GM19240 (cell line): ENCODE measurements around the gene SLC2A7.

- RRBS: no CpG with 5 or more reads among the region's 6 CpGs
Measured at GRCh38 chr1:8587554-8588267, 229.7 kb downstream of the RERE start.

GRCh38 chr1:8629025-8630082 lies 188.1 kb downstream of the RERE start:
- RRBS: no CpG with 5 or more reads among the region's 9 CpGs

- RRBS: no CpG with 5 or more reads among the region's 5 CpGs
Measured at GRCh38 chr1:8663800-8664594, 153.4 kb downstream of the RERE start.

- RRBS: no CpG with 5 or more reads among the region's 10 CpGs
Measured at GRCh38 chr1:8789288-8790087, 28.0 kb downstream of the RERE start.

DNA sequence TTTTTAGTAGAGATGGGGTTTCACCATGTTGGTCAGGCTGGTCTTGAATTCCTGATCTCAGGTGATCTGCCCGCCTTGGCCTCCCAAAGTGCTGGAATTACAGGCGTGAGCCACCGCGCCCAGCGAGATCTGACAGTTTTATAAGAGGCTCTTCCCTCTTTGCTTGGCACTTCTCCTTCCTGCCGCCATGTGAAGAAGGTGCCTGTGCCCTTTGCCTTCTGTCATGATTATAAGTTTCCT lies 22.5 kb downstream of the ENO1 start:
- RRBS: no CpG with 5 or more reads among the region's 6 CpGs

DNA sequence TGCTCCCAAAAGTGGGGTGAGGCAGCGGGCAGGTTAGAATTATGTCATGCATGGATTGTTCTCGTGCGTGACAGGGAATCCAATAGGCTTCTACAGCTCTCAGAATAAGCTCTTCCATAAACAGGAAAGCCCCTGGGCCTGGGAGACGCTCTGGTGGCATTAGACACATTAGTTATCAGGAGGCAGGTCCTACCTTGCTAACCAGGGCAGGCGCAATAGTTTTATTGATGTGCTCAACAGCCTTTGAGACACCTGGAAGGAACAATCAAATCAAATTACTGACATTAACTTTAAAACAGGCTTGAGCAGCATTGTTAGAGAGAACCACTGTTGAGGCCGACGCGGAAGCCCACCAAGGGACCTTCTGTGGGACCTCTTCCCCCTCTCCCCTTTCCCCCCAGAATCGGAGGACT lies 8.2 kb downstream of the ENO1 start:
- RRBS: no CpG with 5 or more reads among the region's 9 CpGs

- RRBS: no CpG with 5 or more reads among the region's 13 CpGs
Measured at GRCh38 chr1:8955438-8955864, 9.8 kb downstream of the CA6 start.

GRCh38 chr1:9001992-9002547 lies 24.2 kb downstream of the SLC2A7 start:
- RRBS: no CpG with 5 or more reads among the region's 16 CpGs

DNA sequence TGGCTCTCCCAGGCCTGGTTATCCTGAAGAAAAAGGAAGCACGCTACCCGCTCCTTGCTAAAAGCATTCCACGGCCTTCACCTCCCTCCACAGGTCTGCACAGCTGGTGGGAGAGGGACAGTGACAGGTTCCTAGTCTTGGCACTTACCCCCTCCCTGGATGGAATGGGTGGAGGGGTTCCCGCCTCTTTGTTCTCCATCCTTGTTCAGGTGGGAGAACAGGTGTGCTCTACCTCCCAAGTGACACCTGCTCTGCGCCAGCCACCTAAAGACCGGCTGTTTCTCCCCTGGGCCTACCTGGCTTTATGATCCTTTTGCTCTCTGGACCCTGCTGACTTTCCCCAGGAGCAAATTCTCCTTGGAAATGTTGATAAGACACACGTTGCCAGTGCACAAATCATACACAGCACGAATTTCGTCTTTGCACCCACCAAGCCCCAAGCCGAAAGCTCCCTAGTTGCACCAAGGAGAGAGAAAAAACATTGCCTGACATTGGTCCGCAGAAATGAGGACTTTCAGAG lies at the start of gene SLC2A7:
TSS of gene SLC2A7 (minus strand) at position 277 of the 520 bp plus-strand sequence.
- RRBS: no CpG with 5 or more reads among the region's 11 CpGs

DNA sequence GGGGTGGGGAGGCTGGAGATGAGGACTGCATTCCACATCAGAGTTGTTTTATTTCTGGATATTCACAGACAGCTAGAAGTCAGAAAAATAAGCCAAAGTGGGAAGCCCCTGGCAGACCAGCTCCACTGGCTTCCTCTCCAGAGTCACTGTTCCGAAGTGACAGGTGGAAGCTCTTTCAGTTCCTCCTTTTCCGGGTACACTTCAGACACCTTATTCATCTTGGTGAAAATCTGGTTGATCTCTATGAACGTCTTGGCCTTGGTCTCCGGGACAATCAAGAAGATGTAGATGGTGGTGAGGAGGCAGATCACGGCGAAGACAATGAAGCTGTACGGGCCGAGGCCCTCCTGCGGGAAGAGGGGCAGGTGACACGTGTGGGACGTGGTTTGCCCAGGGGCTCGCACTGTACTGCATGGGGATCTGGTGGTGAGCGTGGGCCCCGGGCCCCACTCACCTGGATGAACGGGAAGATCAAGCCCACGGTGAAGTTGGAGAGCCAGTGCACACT lies 11.3 kb upstream of the SLC2A7 start:
- RRBS: 45% methylated on average over 2 of the region's 16 CpGs

- RRBS: 5% methylated on average over 10 of the region's 79 CpGs
Measured at GRCh38 chr1:9181819-9182701, 52.5 kb upstream of the H6PD start.

DNA sequence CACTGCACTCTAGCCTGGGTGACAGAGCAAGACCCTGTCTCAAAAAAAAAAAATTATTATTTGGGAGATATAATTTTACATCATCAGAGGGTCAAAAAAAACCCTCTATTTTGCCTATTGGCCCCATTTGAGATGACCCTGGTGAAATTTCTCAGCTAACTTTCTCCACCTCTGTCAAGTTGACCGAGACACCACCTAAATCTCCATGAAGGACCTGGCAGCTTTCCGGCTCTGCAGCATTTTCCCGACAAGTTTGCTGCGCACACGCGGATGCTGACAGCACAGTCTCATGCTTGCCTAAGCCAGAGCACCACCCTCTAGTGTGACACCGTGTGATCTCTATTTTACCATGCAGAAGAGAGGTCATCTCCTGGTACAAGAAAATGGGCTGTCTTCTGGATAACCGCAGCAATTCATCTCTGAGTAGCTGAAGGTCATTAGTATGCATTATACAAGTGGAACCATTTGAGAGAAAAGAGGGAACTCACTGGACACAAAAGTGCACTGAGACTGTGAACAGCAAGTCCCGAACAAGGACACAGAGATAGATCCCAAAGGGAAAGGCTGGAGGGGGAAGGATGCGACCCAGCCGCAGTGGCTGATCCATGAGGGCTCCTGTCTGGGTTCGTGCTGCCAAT lies 38.9 kb upstream of the H6PD start:
- RRBS: no CpG with 5 or more reads among the region's 12 CpGs

GRCh38 chr1:9249192-9250434 lies 15.0 kb downstream of the H6PD start:
- RRBS: no CpG with 5 or more reads among the region's 21 CpGs

DNA sequence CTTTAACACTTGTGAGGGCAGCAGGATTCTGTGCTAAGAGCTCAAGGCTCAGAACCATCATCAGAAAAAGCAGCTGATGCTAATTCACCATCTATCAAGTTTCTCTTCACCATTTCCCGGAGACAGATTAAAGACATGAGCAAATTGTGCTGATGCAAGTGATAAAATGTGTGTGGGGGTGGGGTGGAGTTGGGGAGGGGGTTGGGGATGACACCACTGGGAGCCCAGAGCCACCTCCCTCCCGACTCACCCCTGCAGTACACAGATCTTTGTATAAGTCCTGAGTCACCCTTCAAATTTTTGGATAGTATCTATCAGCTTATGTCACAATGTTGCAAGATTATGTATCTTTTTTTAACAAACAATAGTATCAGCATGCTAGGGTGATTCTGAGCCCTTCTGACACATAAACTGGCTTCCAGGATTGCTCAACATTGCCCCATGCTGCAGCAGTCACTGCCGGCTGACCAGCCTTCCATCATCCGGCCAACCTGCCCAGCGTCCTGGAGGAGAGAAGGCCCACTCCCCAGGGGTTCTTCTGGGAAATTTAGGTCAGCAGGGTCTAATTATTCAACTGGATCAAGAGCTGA lies 2.7 kb upstream of the SPSB1 start:
- RRBS: no CpG with 5 or more reads among the region's 5 CpGs

GRCh38 chr1:9295727-9296539 lies 3.2 kb downstream of the SPSB1 start:
- RRBS: no CpG with 5 or more reads among the region's 19 CpGs

GRCh38 chr1:9302183-9302622 lies 9.5 kb downstream of the SPSB1 start:
- RRBS: 77% methylated on average over 5 of the region's 7 CpGs

DNA sequence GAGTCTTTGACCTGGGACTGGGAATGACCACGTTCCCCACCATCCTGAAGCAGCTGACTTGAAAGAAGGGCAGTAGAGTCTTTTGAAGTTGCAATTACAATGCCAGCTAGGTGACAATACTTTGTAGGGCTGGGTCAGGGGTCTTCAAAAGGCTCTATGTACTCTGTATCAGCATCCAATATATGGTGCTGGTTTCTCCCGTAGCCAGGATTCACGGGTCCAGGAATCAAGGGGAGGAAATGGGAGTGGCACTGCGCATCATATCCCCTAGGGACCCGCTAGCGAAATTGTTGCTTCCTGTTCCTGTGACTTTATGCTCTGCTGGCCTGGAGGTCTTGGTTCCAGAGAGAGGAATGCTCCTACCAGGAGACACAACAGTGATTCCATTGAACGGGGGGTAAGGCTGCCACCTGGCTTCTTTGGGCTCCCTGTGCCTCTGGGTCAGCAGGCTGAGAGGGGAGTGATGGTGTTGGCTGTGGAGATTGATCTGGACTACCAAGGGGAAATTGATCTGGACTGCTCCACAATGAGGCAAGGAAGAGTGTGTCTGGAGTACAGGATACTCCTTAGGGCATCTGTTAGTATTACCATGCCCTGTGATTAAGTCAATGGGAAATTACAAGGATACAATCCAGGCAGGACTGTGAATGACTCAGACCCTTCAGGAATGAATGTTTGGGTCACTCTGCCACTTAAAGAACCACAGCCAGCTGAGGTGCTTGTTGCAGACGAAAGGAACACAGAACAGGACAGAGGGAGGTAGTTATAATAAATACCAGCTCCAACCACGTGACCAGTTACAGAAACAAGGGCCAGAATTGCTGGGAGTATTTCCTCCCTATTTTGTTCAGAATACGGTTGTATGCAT lies 10.2 kb downstream of the SPSB1 start:
- RRBS: no CpG with 5 or more reads among the region's 10 CpGs

GRCh38 chr1:9330958-9331561 lies 38.4 kb downstream of the SPSB1 start:
- RRBS: no CpG with 5 or more reads among the region's 12 CpGs

- RRBS: no CpG with 5 or more reads among the region's 19 CpGs
Measured at GRCh38 chr1:9375883-9376391, 83.2 kb downstream of the SPSB1 start.

DNA sequence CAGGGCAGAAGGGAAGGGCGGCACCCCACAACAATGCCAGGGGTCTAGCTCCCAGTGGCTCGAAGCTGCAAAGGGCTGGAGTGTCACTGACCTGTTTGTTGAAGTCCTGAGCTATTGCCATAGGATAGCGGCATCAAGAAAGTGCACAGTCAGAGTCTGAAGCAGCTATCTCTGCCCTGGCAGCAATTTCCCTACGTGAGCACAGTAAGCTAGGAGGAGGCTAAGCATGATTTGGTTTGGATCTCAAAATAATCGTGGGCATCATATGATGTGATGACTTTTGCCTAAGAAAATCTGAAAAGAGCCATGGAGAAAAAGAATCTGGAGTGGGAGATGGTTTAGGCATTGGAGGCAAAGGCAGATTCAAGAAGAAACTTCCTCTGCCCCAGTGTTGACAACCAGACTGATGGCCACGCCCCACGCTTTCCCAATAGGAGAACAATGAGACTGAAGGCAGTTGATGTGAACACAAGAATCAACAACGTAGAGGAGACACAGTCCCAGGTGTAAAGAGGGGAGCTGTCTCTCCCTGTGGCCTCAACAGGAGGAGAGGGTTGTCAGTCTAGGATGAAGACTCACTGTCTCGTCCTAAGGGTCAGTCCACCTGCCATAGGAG lies 100.0 kb upstream of the SLC25A33 start:
- RRBS: no CpG with 5 or more reads among the region's 9 CpGs